Measurements from ENCODE around the genes OR13A1, ALOX5, MSMB and GPRIN2.

DNA sequence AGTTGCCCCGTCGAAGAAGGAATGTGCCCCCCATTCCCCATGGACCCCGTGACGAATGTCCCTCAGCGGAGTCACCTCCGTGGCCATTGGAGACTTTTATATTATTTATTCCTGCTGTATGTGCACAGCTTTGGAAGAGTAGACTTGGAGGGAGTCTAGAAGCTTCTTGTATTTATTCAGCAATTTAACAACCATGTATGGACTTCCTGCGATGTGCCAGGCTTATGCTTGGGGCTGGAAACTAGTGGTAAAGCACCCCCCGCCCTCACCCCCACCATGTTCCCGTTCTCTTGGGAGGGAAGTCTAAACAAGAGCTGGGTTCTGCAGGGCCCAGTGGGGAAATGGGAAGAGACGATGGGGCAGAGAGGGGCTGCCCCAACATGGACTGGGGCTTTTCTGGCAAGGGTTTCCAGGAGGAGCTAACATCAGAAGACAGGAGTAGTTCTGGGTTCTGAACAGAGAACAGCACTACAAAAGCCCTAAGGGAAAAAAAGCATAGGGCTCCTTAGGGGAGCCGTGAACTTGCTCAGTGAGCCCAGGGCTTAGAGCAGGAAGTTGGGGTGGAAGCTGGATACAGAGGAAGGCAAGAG, 8.0 kb downstream of the RASSF4 start:
- PRO-cap, 3 experiments = peak in 1 of 3 experiments; most common plus-strand start position 306 of the sequence (in 1)
- RAMPAGE, long total RNA, 4 experiments = no peak in any of the 4 experiments
- RRBS = no CpG with 5 or more reads among the region's 11 CpGs

DNA sequence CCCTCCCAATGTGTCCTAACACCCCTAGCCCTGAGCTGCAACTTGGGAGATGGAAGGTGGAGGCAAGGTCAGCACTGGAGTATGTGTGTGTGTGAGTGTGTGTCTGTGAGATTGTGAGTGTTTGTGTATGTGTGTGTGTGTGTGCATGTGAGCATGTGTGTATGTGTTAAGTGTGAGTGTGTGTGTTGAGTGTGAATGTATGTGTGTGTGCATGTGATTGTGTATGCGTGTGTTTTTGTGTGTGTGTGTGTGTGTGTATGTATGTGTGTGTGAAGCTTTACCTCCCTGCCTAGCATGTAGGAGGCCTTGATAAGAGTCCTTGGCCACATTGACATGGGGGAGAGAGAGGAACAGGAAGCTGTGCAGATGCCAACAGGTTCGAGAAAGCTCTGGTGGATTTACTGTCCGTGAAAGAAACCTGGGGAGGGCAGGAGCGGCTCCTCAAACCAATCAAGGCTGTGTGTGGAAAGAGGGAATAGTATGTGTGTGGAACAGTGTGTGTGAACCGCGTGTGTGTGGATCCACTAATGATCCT, 9.3 kb downstream of the RASSF4 start:
- PRO-cap, 3 experiments = no peak in any of the 3 experiments
- RAMPAGE, long total RNA, 4 experiments = no peak in any of the 4 experiments
- RRBS = no CpG with 5 or more reads among the region's 6 CpGs

GRCh38 chr10:44976299-44976737, 2.3 kb downstream of the DEPP1 start:
- PRO-cap, 3 experiments = peak in 2 of 3 experiments; most common plus-strand start chr10:44976627 (in 1); most common minus-strand start chr10:44976482 (in 1)
- RAMPAGE, long total RNA, 4 experiments = no peak in any of the 4 experiments
- RRBS = no CpG with 5 or more reads among the region's 1 CpG

DNA sequence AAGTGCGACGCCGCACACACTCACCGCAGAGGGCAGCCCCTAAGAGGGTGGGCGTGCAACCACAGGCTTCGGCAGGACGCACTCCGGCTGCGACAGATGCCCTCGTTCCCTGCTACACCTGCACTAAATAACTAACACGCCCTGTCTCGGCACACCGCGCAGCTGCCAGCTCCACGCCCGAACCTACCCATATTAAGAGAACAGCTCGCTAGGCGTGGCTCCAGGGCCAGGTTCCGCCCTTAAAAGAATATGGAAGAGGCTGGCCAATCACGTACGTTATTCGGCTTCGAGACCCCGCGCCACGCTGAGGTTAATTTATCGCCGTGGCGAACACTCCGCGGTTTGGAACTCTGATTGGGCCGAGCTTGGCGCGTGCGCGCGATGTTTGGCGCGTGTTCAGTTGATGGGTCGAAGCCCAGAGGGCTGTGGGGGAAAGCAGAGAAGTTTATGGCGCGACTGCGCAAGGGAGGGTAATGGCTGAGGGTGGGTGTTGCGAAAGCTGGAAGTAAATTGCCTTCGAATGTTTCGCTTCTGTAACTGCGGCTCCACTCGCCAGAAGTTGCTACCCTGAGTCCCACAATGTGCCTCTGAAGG, 91.0 kb downstream of the OR13A1 start:
- PRO-cap, 3 experiments = no peak in any of the 3 experiments
- RAMPAGE, long total RNA, 4 experiments = no peak in any of the 4 experiments
- RRBS = 75% methylated on average over 4 of the region's 48 CpGs

- PRO-cap, 3 experiments = no peak in any of the 3 experiments
- RAMPAGE, long total RNA, 4 experiments = no peak in any of the 4 experiments
- RRBS = no CpG with 5 or more reads among the region's 3 CpGs
Observed at GRCh38 chr10:45315314-45315854, at the start of gene OR13A1. OR13A1 (minus strand) TSS chr10:45315608.

GRCh38 chr10:45373502-45374468, at the start of gene ALOX5:
ALOX5 (plus strand) TSS chr10:45374216.
- PRO-cap, 3 experiments = peak in 3 of 3 experiments; most common plus-strand start chr10:45374191 (in 3); most common minus-strand start chr10:45373805 (in 2)
- RAMPAGE, long total RNA, 4 experiments = start-site peak on the plus strand in 4 of 4 experiments, at chr10:45374173-45374253 at its widest, 141 to 477 reads per replicate
- RRBS = 2% methylated on average over 18 of the region's 79 CpGs

GRCh38 chr10:45433947-45434574, 60.0 kb downstream of the ALOX5 start:
- PRO-cap, 3 experiments = no peak in any of the 3 experiments
- RAMPAGE, long total RNA, 4 experiments = no peak in any of the 4 experiments
- RRBS = no CpG with 5 or more reads among the region's 6 CpGs

GRCh38 chr10:45673260-45673592, 654 bp upstream of the ZFAND4 start:
- PRO-cap, 3 experiments = no peak in any of the 3 experiments
- RAMPAGE, long total RNA, 4 experiments = no peak in any of the 4 experiments
- RRBS = no CpG with 5 or more reads among the region's 8 CpGs

DNA sequence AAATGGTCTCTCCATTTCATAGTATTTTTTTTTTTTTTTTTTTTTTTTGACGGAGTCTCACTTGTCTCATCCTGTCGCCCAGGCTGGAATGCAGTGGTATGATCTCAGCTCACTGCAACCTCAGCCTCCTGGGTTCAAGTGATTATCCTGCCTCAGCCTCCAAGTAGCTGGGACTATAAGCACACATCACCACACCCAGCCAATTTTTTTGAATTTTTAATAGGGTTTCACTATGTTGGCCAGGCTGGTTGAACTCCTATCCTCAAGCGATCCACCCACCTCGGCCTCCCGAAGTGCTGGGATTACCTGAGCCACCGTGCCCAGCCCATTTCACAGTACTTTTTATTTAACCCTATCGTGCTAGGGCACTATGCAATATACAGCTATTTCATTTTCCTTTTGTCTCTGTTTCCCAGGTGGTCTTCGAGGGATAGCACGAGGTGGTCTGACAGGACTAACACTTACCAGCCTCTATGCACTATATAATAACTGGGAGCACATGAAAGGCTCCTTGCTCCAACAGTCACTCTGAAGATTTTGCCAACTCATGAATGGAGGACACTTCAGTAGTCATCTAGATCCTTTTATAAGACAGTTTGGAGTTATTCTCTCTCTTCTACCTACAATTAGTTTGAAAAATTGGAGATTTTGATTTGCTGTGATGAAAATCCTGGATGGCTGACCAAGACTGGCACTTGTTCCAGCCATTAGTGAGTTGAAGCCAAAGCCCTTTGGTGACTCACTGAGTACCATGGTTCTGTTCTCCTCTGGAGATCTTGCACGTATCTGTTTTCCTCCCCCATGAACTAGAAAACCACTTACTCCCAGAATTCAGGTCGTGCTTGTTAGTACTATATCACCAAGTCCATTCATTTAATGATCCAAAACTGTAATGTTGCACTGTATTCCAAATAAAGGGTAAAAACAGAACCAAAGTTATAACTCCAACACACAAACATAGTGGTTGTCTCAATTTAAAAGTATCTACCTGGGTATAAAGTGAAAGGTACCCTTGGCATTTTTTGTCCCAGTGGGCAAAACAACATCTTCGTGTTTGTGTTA, 27.3 kb downstream of the NCOA4 start:
- PRO-cap, 3 experiments = no peak in any of the 3 experiments
- RAMPAGE, long total RNA, 4 experiments = no peak in any of the 4 experiments
- RRBS = no CpG with 5 or more reads among the region's 12 CpGs

- PRO-cap, 3 experiments = no peak in any of the 3 experiments
- RAMPAGE, long total RNA, 4 experiments = no peak in any of the 4 experiments
- RRBS = no CpG with 5 or more reads among the region's 10 CpGs
Observed at GRCh38 chr10:46045998-46046744, at the start of gene MSMB. MSMB (minus strand) TSS chr10:46046269.

DNA sequence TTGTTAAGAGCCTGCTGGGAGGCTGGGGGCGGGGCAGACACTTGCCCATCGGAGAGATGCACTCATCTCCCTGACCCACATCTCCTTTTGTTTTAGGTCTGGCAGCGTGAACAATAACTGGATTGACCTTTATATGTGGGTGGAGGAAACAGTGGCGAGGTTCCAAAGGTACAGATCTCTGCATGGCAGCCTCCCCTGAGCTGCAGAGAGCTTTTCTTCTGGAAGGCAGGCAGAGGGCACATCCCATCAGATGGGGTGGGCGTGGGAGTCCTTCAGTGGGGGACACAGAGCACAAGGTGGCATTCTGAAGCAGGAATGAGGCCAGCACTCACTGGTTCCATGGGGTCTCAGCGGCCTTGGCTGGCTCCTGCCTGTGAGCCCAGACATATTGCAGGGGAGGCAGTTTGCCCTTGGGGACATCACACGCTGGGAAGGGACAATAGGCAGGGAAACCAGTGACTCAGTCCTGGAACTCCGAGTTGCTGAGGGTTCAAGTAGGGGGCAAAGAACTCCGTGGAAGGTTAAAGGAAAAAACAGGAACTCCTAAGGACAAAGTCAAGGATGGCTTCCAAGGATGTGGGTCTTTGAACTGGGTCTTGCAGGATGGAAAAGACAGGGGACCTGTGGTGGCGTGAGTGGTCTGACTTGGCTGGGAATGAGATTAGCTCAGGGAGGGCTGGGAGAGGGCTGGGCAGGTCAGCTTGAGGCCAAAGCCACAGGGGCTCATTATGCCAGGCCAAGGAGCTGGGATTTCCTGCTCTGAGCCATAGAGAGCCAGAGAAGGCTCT, 5.4 kb downstream of the ANTXRL start:
- PRO-cap, 3 experiments = no peak in any of the 3 experiments
- RAMPAGE, long total RNA, 4 experiments = no peak in any of the 4 experiments
- RRBS = no CpG with 5 or more reads among the region's 10 CpGs

GRCh38 chr10:46397959-46398800, 22.6 kb downstream of the ANXA8L1 start:
- PRO-cap, 3 experiments = peak in 1 of 3 experiments; most common plus-strand start chr10:46398544 (in 1)
- RAMPAGE, long total RNA, 4 experiments = start-site peak on the plus strand in 3 of 4 experiments, at chr10:46398344-46398417 at its widest, 11 to 29 reads per replicate
- RRBS = 0% methylated on average over 2 of the region's 45 CpGs

DNA sequence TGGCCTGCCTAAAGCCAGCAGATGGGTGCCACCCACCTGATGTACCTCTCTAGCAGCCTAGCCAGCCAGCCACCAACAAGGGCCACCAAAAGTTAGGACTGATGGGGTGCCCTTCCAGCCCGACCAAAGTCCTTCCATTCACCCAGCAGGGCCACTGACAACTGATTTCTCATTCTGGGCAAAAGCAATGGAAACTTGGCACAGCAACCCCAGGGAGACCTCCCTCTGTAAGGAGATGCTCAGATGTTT, 13.7 kb downstream of the GPRIN2 start:
- PRO-cap, 3 experiments = no peak in any of the 3 experiments
- RAMPAGE, long total RNA, 4 experiments = no peak in any of the 4 experiments
- RRBS = no CpG with 5 or more reads among the region's 1 CpG

- PRO-cap, 3 experiments = no peak in any of the 3 experiments
- RAMPAGE, long total RNA, 4 experiments = no peak in any of the 4 experiments
- RRBS = 24% methylated on average over 3 of the region's 16 CpGs
Observed at GRCh38 chr10:46555781-46556068, 733 bp downstream of the GPRIN2 start.

- PRO-cap, 3 experiments = no peak in any of the 3 experiments
- RAMPAGE, long total RNA, 4 experiments = no peak in any of the 4 experiments
- RRBS = 5% methylated on average over 50 of the region's 79 CpGs
Observed at GRCh38 chr10:46556069-46556907, at the start of gene GPRIN2. GPRIN2 (minus strand) TSS chr10:46556658.

DNA sequence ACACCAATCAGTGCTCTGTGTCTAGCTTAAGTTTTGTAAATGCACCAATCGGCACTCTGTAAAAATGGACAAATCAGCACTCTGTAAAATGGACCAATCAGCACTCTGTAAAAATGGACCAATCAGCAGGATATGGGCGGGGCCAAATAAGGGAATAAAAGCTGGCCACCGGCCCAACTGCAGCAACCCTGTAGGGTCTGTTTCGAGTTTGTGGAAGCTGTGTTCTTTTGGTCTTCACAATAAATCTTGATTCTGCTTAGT, 133.2 kb upstream of the GDF10 start:
- PRO-cap, 3 experiments = no peak in any of the 3 experiments
- RAMPAGE, long total RNA, 4 experiments = no peak in any of the 4 experiments
- RRBS = no CpG with 5 or more reads among the region's 4 CpGs

- PRO-cap, 3 experiments = peak in 3 of 3 experiments; most common plus-strand start chr10:47706002 (in 3)
- RAMPAGE, long total RNA, 4 experiments = start-site peak on the plus strand in 2 of 4 experiments, at chr10:47706032-47706064 at its widest, 15 to 24 reads per replicate
- RRBS = 0% methylated on average over 4 of the region's 66 CpGs
Observed at GRCh38 chr10:47705584-47706434, 57.6 kb downstream of the SYT15B start.

- PRO-cap, 3 experiments = peak in 1 of 3 experiments; most common plus-strand start chr10:47743728 (in 1)
- RAMPAGE, long total RNA, 4 experiments = no peak in any of the 4 experiments
- RRBS = no CpG with 5 or more reads among the region's 45 CpGs
Observed at GRCh38 chr10:47743575-47744242, 19.7 kb downstream of the SYT15B start.

DNA sequence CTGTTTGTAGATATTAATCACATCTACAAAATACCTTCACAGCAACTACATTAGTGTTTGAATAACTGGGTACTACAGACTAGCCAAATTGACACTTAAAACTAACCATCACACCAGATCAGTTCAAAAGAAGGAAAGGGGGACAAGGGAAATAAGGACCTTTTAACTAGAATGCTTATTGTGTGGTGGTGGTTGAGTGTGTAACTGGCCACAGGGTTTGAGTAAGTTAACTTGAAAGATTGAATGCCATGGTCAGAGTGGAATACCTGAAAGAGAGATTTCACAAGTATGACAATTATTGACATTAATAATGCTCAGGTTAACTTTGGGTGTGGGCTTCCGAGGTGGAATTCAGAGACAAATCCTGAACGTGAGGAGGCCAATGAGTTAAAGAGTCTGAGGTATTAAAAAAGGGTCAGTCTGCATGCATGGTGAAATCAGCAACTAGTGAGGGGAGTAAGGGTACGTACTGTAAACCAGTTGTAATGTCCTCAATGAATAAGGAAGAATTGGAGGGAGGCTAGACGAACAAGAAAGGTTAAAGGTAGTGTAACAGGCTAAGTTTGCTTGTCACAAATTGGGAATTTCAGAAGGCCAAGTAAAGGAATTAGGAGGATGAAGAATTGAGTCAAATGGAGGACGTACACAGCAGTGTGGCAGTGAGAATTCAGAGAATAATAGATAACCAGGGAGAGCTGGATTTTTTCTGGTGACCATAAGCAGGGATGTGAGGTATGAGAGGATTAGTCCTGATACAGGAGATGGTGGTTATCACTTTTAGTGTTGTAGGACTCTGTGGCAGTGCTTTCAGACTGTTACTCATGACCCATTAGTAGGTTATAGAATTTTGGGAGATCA, 12.0 kb downstream of the MAPK8 start:
- PRO-cap, 3 experiments = no peak in any of the 3 experiments
- RAMPAGE, long total RNA, 4 experiments = no peak in any of the 4 experiments
- RRBS = no CpG with 5 or more reads among the region's 5 CpGs

- PRO-cap, 3 experiments = no peak in any of the 3 experiments
- RAMPAGE, long total RNA, 4 experiments = no peak in any of the 4 experiments
- RRBS = no CpG with 5 or more reads among the region's 5 CpGs
Observed at GRCh38 chr10:48354101-48354778, 47.8 kb downstream of the MAPK8 start.

Measured in adrenal gland (tissue), 7 donors.